ENCODE data around the genes CTPS1 and EDN2.

GRCh38 chr1:40409520-40410005 is 36.0 kb downstream of the SMAP2 start:
- PRO-cap, 7 experiments, result no peak in any of the 7 experiments
- RAMPAGE, long total RNA, 2 experiments, result no peak in any of the 2 experiments

DNA sequence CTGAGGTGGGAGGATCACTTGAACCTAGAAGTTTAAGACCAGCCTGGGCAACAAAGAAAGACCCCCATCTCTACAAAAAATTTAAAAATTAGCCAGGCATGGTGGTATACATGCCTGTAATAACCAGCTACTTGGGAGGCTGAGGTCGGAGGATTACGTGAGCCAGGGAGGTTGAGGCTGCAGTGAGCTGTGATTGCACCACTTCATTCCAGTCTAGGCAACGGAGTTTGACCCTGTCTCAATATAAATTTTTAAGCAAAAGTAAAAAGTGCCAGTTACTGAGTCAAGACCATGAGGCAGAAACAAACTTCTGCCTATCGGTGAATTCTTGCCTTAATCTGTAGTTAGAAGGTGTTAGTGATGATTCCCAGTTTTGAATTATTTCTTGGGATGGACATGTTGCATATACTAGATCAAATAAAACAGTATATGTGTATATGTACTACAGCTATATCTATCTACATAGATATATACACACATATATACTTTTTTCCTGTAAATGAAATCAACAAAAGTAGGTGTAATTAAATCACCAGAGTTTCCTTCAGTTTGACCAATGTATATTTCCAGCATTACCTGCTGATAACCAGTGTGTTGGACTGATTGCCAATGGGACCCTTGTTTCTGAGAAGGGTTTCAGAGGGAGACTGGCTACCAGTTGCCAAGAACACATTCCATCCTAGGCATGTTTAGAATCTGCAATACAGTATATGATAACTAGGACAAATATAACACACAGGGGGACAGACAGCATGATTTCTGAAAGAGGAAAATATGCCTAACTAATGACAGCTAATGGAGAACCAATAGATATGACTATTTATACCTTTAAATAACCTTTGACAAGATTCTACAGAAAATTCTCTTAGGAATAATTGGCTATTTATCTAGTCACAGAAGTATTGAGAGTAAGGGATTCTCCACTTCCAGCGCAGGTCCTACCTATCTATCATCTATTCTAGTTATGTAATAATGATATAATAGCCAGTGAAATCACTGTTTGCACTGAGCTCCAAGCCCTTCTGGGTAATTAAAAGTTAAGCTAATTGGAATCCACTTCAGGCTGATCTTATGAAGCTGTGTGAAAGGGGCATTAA is 36.8 kb downstream of the SMAP2 start:
- PRO-cap, 7 experiments, result no peak in any of the 7 experiments
- RAMPAGE, long total RNA, 2 experiments, result no peak in any of the 2 experiments

DNA sequence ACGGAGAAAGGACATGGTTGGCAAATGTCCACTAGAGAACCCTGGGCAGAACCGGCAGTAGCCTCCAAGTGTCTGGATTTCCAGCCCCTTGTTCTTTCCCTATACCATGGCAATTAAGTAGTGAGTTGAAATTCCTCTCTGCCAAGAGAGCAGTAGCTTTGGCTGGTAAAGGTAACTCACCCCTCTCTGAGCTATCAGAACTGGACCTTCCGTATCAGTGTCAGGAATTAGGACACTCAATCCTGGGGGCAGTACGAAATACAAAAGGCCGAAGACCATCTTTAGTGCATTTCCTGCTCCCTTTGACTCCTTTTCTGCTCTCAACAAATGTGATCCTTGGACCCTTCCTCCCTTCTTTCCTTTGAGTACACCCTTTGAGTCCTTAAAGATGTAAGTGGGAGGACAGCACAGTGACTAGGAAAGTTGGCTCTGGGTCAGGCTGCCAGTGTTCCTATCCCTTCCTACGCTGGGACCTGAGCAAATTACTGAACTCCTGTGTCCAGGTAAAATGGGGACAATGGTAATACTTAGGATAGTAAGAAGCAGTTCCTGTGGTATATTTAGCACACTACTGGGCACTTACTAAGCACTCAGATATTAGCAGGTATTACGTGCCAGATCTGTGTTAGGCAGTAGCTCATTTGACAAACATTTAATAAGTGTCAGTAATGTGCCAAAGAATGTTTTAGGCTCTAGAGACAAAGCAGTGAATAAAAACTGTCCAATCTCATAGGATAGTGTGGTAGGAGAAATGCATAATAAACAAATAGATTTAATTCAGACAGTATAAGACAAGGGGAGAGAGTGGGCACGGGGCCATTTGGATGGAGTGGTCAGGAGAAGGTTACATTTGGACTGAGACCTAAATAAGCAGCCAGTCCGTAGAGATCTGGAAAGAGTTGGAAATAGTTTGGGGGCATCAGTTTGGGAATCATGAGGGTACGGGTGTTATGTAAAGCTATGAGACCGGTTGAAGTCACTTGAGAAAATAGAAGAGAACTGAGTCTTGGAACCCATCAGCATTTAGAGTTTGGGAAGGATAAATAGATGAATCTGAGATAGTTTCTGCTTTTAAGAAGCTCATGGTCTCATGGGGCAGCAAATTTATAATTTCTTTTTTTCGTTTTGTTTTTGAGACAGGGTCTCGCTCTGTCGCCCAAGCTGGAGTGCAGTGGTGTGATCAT is 26.3 kb upstream of the ZFP69B start:
- PRO-cap, 7 experiments, result no peak in any of the 7 experiments
- RAMPAGE, long total RNA, 2 experiments, result no peak in any of the 2 experiments

DNA sequence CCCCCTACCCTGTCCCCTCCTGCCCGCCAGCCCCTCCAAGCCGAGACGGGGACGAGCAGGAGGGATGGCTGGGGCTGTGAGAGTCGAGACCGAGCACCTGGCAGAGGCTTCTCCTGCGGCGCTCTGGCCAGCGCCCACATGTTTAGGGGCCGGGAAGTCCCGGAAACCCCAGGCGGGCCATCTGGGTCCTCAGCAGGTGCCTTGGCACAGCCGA is 3.2 kb upstream of the RIMS3 start:
- PRO-cap, 7 experiments, result no peak in any of the 7 experiments
- RAMPAGE, long total RNA, 2 experiments, result no peak in any of the 2 experiments

- PRO-cap, 7 experiments, result peak in 7 of 7 experiments; most common plus-strand start chr1:40692203 (in 7); most common minus-strand start chr1:40692262 (in 3)
- RAMPAGE, long total RNA, 2 experiments, result no peak in any of the 2 experiments
These were observed 904 bp downstream of the NFYC start for GRCh38 chr1:40692169-40693047.

GRCh38 chr1:40710178-40711315 is 19.0 kb downstream of the NFYC start:
- PRO-cap, 7 experiments, result peak in 1 of 7 experiments; most common minus-strand start chr1:40710650 (in 1)
- RAMPAGE, long total RNA, 2 experiments, result no peak in any of the 2 experiments

DNA sequence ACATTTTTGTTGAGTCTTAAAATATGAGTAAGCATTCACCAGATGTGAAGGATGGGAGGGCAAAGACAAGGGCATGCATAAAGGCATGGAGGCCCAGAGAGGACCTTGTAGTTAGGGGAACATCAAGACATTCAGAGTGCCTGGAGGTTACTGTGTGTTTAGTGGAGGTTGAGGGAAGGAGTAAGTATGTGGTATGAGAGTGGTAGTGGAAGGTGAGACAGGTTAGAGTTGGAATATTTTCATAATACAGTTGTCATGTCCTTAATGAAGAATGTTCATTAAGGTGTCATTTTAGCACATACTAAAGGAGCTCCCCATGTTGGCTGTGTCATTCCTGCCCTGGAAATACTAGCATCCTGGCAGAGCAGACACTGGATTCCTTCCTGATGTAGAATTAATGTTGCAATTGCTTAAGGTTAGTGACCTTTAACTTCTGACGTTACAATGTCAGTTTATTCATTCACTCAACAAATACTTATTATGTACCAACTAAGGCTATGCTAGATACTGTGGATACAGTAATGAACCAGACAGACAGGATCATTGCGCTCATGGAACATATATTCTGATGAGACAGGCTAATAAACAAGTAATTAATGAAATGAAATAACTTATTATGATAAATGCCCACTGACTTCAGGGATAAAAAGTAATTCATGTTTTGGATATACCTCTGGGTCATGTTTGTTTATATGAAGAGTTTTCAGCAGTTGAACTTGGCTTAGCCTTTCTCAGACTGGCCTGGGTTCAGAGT is 43.6 kb upstream of the KCNQ4 start:
- PRO-cap, 7 experiments, result no peak in any of the 7 experiments
- RAMPAGE, long total RNA, 2 experiments, result no peak in any of the 2 experiments

DNA sequence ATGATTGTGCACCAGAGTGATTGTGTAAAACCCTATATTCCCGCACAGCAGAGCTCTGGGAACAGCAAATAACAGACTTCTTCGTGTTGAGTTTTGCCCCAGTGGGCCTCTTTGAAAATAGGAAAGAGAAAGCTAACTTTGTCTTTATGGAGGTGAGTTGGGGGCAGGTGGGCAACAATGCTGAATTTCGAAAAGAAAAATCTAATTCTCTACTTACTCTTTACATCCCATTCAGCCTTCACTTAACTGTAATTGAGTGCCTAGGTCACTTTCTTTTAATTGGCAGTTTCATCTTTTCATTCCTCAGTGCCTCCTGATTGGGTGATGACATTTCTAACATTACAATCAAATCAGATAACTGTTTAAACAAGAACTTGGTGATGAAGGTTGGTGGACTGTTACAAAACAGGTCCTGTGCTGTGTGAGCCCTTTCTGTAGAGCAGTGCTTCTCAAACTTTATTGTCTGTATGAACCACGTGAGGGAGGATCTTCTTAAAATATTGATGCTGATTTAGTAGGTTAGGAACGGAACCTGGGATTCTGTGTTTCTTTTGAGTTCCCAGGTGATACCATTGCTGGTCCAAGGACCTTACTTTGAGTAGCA is 40.2 kb upstream of the KCNQ4 start:
- PRO-cap, 7 experiments, result no peak in any of the 7 experiments
- RAMPAGE, long total RNA, 2 experiments, result no peak in any of the 2 experiments

GRCh38 chr1:40782464-40783003 is 1.1 kb upstream of the KCNQ4 start:
- PRO-cap, 7 experiments, result peak in 6 of 7 experiments; most common plus-strand start chr1:40782686 (in 3)
- RAMPAGE, long total RNA, 2 experiments, result no peak in any of the 2 experiments

DNA sequence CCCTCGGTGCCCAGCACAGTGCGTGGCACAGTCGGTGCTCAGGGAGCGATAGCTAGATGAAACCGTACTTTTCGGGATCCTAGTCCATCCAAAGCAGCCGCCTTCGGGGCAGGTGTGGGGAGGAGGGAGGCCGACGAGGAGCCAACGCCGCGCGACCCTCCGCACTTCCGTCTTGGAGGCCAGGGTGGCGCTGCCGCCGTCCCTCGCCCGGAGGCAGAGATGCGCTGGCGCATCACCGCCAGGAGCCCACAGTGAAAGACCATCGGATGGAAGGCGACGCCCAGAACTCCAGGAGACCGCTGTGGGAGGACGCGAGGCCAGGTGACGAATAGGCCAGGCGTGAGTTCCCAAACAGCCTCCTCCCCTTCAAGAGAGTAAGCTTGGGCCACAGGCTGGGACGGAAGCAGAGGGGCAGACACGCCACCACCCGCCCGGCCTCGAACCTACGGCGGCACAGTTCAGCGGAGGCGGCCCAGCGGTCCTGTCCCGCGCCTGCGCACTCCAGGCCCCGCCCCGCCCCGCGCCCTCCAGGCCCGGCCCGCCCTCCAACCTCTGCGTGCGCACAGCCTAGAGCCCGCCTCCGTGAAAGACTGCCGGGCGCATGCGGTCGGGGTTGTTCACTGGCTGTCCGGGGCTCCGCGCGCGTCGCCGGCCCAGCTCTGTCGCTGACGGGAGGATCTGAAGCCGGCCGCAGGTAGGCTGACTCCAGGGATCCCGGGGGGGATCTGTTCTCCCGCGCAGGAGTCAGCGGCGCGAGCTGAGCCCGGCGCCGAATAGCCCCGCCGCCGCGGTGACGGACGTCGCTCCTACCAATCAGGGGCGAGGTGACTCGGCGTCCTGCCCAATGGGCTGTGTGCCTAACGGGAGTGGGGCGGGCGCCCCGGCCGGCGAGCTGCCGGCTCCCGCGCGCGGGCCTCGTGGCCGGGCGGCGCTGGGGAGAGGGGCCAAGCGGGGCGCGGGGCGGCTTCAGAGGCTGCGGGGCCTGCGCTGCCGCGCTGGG is at the start of gene CTPS1:
Gene CTPS1 (plus strand): TSS at position 561 of the 1,000 bp plus-strand sequence.
- PRO-cap, 7 experiments, result peak in 7 of 7 experiments; most common plus-strand start position 613 of the sequence (in 7); most common minus-strand start position 727 of the sequence (in 6)
- RAMPAGE, long total RNA, 2 experiments, result start-site peak on the plus strand in 2 of 2 experiments, centred at positions 562 to 590 of the sequence, 25 to 81 reads per replicate

GRCh38 chr1:40997032-40997816 is 17.7 kb downstream of the CTPS1 start:
- PRO-cap, 7 experiments, result no peak in any of the 7 experiments
- RAMPAGE, long total RNA, 2 experiments, result no peak in any of the 2 experiments

GRCh38 chr1:41008360-41009001 is 13.0 kb downstream of the SLFNL1 start:
- PRO-cap, 7 experiments, result no peak in any of the 7 experiments
- RAMPAGE, long total RNA, 2 experiments, result no peak in any of the 2 experiments

GRCh38 chr1:41109136-41110353 is 88.0 kb upstream of the SLFNL1 start:
- PRO-cap, 7 experiments, result peak in 5 of 7 experiments; most common plus-strand start chr1:41110178 (in 4); most common minus-strand start chr1:41109876 (in 3)
- RAMPAGE, long total RNA, 2 experiments, result no peak in any of the 2 experiments

GRCh38 chr1:41130447-41130906 is 109.0 kb upstream of the SLFNL1 start:
- PRO-cap, 7 experiments, result no peak in any of the 7 experiments
- RAMPAGE, long total RNA, 2 experiments, result no peak in any of the 2 experiments

GRCh38 chr1:41167831-41168526 is 74.1 kb downstream of the SCMH1 start:
- PRO-cap, 7 experiments, result no peak in any of the 7 experiments
- RAMPAGE, long total RNA, 2 experiments, result no peak in any of the 2 experiments

DNA sequence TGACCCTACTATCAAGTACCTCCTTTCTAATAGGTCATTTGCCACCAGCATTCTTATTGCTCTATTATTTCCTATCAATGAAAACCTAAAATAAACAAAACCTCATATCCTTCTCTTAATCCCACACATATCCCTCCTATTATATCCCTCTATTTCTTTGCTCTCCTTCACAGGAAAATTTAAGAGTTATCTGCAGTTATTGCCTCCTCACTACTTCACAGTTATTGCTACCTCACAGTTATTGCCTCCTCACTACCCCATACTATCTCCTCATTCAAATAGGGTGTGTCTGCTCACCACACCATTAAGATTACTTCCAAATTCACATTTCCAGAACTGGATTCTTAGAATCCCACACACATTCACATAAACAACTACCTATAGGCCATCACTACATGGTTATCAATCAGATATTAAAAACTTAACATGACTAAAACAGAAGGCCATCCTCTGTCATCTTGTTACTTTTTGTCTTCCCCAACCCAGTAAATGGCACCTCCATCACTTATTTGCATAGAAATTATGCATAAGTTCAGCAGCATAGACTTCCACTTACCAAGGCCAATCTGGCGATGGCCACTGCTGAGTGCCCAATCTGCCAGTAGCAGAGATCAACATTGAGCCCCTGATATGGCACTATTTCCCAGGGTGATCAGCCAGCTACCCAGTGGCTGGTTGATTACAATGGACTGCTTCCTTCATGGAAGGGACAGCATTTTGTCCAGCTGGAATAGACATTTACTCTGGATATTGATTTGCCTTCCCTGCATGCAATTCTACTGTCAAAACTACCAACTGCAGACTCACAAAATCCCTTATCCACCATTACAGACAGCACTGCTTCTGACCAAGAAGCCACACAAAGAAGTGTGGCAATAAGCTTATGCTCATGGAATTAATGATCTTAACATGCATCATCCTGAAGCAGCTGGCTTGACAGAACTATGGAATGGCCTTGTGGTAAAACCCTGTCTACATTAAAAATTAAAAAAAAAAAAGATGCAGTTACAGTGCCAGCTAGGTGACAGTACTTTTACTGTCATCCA is 71.2 kb downstream of the SCMH1 start:
- PRO-cap, 7 experiments, result no peak in any of the 7 experiments
- RAMPAGE, long total RNA, 2 experiments, result no peak in any of the 2 experiments

- PRO-cap, 7 experiments, result no peak in any of the 7 experiments
- RAMPAGE, long total RNA, 2 experiments, result start-site peak on the minus strand in 1 of 2 experiments, at chr1:41484678-41484683 at its widest, 48 reads per replicate
These were observed at the start of gene EDN2 for GRCh38 chr1:41484159-41484968. EDN2 (minus strand) TSS chr1:41484683.

GRCh38 chr1:41536229-41536916 is 51.9 kb upstream of the EDN2 start:
- PRO-cap, 7 experiments, result no peak in any of the 7 experiments
- RAMPAGE, long total RNA, 2 experiments, result no peak in any of the 2 experiments

GRCh38 chr1:41875484-41875989 is 43.2 kb downstream of the HIVEP3 start:
- PRO-cap, 7 experiments, result no peak in any of the 7 experiments
- RAMPAGE, long total RNA, 2 experiments, result no peak in any of the 2 experiments

DNA sequence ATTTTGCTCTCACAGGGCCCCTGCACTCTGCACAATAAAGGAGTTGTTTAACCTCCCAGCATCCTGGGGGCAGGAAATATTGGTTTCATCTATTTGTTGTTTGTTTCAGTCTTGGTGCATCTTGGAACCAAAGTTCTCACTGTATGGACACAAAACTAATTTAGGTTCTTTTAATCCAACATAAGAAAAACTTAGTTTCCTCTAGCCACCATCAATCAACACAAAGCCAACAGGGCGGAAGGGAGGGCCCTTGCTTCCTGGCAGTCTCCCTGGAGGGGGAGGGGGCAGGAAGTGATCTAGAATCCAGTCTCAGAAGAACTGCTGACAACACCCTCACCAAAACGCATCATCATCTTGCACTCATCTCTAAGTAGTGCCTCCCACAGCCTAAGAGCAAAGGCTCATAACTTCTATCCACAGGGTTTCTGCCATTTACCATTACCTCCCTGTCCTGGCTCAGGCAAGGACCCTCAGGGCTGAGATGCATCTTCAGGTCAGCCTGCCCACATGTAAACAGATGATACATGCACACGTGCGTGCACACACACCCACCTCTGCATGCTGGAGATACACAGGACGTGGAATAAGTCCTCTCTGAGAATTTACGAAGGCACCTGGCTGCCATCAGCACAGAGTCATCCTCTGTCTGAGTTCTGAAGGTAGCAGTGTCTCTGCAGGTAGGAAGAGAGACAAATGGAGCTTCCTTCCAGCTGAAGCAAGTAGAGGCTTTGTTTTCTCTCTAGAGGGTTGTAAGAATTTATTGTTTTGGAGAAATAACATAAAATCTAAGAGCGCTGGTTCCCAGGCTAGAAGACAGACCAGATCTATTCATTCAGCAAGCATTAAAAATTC is 20.4 kb downstream of the HIVEP3 start:
- PRO-cap, 7 experiments, result no peak in any of the 7 experiments
- RAMPAGE, long total RNA, 2 experiments, result no peak in any of the 2 experiments

All from ovary (tissue), 7 donors.